ENCODE results near the genes TMED5 and DNTTIP2.

DNA sequence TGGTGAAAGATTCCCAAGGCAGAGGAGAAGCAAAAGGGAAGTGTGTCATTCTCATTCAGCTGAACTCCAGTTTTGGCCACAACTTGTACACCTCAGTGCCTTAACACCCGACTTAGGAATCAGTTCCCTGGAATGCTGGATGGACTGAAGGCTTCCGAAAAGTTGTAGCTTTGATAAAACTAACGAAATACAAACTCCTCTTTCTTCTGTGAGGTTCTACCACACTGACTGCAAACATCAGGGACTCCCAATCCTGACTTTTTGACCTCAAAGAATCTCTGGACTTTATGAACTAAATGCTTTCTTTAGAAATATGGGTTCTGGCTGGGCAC lies 21.4 kb downstream of the TGFBR3 start:
- PRO-cap, result no peak
- RAMPAGE, long total RNA, 4 experiments, result no peak in any of the 4 experiments

DNA sequence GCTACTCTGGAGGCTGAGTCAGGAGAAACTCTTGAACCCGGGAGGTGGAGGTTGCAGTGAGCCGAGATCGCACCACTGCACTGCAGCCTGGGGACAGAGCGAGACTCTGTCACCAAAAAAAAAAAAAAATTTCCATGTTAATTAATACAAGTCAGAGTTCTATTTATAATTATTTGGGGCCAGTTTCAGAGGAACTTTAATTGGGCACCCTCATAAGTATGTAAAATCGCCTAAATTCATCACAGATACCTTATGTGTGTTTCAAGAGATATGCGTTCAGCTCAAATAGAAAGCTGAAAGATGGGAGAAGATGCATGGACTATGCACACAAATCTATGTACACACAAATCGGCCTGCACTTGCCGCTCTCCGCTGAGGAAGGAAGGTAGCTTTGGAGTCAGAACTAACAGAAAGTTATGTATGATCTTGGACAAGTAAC lies 1.7 kb downstream of the TGFBR3 start:
- PRO-cap, result no peak
- RAMPAGE, long total RNA, 4 experiments, result no peak in any of the 4 experiments

- PRO-cap, result no peak
- RAMPAGE, long total RNA, 4 experiments, result start-site peak on the plus strand in 1 of 4 experiments, at chr1:92359503-92359751 at its widest, 11 to 12 reads per replicate
These were observed 60.6 kb downstream of the RPAP2 start for GRCh38 chr1:92359419-92359859.

GRCh38 chr1:92360069-92360469 lies 61.2 kb downstream of the RPAP2 start:
- PRO-cap, result no peak
- RAMPAGE, long total RNA, 4 experiments, result start-site peak on the plus strand in 1 of 4 experiments, at chr1:92360024-92360256 at its widest, 19 reads per replicate

- PRO-cap, result bidirectional peak, plus-strand start at chr1:92484752, minus-strand start at chr1:92484656
- RAMPAGE, long total RNA, 4 experiments, result no peak in any of the 4 experiments
These were observed 2.4 kb downstream of the GFI1 start for GRCh38 chr1:92484364-92484707.

GRCh38 chr1:92923684-92924193 lies 37.5 kb downstream of the DIPK1A start:
- PRO-cap, result unidirectional peak, minus-strand start at chr1:92923823
- RAMPAGE, long total RNA, 4 experiments, result no peak in any of the 4 experiments

GRCh38 chr1:92961918-92963003 lies 999 bp upstream of the DIPK1A start:
- PRO-cap, result unidirectional peak, minus-strand start at chr1:92962389; unidirectional peak, minus-strand start at chr1:92962490; unidirectional peak, minus-strand start at chr1:92962624
- RAMPAGE, long total RNA, 4 experiments, result no peak in any of the 4 experiments

DNA sequence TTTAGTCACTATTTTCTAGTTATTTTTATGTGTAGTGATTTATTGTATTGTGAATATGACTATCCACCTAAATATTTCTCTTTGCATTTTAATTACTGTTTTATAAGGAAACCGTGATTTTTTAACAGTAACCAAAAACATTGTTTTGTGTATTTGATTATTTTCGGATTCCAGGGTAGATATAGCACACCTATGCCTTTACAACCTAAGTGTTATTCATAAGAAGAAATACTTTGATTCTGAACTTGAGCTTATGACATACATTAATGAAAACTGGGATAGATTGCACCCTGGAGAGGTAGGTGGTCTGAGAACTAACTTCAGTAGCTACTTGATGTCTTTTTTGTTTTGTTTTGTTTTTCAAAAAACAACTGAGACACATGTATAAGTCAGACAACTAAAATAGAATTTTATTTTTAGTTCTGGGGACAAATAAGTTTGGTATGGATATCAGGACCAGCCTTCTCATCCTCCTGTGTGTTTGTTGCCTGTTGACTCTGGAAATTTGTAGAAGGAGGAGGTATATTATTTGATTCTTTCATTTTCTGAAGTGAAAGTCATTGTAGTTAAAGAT lies 41.4 kb downstream of the MTF2 start:
- PRO-cap, result no peak
- RAMPAGE, long total RNA, 4 experiments, result no peak in any of the 4 experiments

DNA sequence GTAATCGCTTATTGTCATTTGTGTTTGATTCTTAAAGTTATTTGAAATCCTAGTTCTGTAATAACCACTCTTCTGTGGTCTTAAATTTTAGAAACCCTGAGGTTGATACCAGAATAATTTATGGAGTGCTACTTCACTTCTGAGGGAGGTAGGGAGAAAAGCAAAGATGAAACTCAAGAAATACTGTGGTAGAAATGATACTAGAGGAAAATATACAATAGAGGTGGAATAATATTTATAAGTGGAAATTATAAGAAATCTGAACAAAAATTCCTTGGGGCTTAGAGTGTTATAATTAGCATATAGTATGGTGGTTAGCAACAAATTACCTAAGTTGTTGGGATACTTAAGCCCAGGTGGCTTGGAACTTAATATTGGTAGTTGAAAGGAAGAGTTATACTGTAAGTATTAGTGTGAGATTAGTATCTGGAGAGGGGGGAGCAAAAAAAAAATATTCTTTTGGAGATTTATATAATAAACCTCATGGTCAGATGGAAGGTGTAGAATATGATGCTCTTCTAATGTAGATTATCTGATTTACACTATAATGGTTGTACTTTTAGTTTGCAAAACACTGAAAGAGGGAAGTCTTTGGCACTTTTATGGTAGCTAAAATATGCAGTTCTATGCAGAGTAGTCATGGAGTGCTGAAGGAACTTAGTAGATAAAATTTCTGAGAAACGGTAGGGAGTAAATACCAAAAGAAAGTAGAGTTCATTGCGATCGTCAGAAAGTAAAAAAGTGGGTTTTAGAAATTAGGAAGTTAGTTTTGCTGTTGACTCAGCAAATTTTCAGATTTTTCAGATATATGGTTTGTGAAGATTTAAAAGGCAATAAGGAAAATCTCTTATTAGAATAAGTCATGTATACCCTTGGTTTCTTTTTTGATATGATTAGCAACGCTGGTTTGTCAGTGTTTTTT lies 45.6 kb downstream of the MTF2 start:
- PRO-cap, result no peak
- RAMPAGE, long total RNA, 4 experiments, result no peak in any of the 4 experiments

- PRO-cap, result unidirectional peak, plus-strand start at chr1:93179769; bidirectional peak, plus-strand start at chr1:93179983, minus-strand start at chr1:93179861; bidirectional peak, plus-strand start at chr1:93180667, minus-strand start at chr1:93180429
- RAMPAGE, long total RNA, 4 experiments, result start-site peak on the plus strand in 3 of 4 experiments, at chr1:93179883-93180154 at its widest, 7 to 22 reads per replicate; start-site peak on the minus strand in 3 of 4 experiments, at chr1:93180125-93180523 at its widest, 41 to 1,320 reads per replicate
These were observed at the start of gene TMED5 for GRCh38 chr1:93179461-93180589. Gene TMED5 (minus strand): TSS chr1:93180413.

DNA sequence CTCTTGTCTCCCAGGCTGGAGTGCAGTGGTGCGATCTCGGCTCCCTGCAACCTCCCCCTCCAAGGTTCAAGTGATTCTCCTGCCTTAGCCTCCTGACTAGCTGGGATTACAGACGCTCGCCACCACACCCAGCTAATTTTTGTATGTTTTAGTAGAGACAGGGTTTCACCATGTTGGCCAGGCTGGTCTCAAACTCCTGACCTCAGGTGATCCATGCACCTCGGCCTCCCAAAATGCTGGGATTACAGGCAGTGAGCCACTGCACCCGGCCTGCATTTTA lies 67.7 kb upstream of the DR1 start:
- PRO-cap, result no peak
- RAMPAGE, long total RNA, 4 experiments, result no peak in any of the 4 experiments

GRCh38 chr1:93360682-93361630 lies 15.2 kb downstream of the DR1 start:
- PRO-cap, result no peak
- RAMPAGE, long total RNA, 4 experiments, result no peak in any of the 4 experiments

GRCh38 chr1:93473605-93474204 lies 25.8 kb downstream of the FNBP1L start:
- PRO-cap, result no peak
- RAMPAGE, long total RNA, 4 experiments, result no peak in any of the 4 experiments

DNA sequence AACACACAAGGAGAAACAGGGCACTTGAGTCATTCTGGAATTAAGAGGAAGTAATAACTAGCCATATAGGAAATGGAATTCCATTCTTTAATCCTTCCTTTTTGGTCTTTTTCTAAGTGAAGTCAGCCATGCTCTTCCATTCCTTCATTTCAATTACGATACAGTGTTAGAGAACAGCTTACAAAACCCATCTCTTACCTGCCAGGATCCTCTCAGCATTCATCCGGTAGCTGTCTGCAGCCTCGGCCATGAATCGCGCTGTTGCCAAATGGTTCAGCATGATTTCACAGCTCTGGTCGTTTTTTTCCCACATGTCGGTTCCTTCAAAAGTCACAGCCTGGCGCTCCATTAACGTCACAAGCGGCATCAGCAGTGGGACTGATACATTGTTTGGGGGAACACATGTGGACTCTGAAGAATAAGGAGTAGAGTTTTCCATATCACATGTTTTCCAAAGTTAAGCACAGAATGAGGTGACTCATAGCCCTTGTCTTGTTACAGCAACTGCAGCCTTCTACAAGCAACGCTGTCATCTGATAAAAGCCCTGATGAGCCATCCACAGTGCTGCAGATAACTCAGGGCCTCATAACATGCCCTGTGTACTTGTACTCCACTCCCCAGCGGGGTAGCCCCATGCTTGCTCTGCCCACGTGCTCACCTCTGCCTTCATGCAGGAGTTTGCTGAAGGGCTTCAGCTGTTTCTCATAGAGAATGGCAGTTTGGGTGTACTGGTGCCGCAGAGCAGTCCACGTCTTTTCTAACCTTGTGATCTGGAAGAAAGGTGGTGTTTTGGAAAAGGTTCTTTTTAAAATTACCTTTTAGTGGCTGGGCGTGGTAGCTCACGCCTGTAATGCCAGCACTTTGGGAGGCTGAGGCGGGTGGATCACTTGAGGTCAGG lies 114.3 kb downstream of the BCAR3 start:
- PRO-cap, result no peak
- RAMPAGE, long total RNA, 4 experiments, result no peak in any of the 4 experiments

- PRO-cap, result no peak
- RAMPAGE, long total RNA, 4 experiments, result no peak in any of the 4 experiments
These were observed 83.8 kb downstream of the BCAR3 start for GRCh38 chr1:93597620-93598437.

DNA sequence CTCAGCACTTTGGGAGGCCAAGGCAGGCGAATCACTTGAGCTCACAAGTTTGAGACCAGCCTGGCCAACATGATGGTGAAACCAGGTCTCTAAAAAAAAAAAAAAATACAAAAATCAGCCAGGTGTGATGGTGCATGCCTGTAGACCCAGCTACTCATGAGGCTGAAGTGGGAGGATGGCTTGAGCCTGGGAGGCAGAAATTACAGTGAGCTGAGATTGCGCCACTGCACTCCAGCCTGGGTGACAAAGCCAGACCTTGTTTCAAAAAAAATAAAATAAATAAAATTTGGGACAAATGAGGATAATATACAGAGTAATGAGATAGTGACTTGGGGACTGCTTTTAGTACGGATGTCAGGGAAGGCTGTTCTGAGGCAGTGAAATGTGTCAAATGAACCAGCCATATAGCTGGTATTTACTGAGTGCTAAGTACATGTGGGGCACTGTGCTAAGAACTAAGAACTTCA lies 51.2 kb downstream of the BCAR3 start:
- PRO-cap, result no peak
- RAMPAGE, long total RNA, 4 experiments, result no peak in any of the 4 experiments

GRCh38 chr1:93665545-93666406 lies 15.9 kb downstream of the BCAR3 start:
- PRO-cap, result no peak
- RAMPAGE, long total RNA, 4 experiments, result no peak in any of the 4 experiments

GRCh38 chr1:93879060-93879852 lies at the start of gene DNTTIP2:
Gene DNTTIP2 (minus strand): TSS chr1:93879206.
- PRO-cap, result bidirectional peak, plus-strand start at chr1:93879279, minus-strand start at chr1:93879186
- RAMPAGE, long total RNA, 4 experiments, result start-site peak on the minus strand in 4 of 4 experiments, at chr1:93879160-93879206 at its widest, 74 to 477 reads per replicate

DNA sequence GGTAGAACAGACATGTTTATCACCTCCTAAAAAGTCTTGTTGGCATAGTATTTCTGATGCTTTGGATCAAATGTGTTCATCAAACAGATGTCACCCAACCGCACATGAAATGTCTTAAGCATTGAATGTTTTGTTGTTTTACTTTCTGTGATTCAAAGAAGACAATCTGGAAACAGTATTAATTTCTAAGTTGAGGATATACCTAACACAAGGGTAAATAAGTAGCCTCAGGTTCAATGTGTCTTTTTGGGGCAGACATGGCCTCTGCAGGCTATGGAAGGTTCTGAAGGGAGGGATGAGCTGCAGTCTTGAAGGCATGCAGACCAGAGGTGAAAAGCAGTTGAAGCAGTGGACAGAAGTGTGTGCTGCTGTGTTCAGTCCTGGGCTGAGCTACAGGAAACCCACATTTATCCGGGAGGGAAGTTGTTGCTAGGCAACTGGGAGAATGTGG lies 29.0 kb downstream of the ABCA4 start:
- PRO-cap, result no peak
- RAMPAGE, long total RNA, 4 experiments, result no peak in any of the 4 experiments

DNA sequence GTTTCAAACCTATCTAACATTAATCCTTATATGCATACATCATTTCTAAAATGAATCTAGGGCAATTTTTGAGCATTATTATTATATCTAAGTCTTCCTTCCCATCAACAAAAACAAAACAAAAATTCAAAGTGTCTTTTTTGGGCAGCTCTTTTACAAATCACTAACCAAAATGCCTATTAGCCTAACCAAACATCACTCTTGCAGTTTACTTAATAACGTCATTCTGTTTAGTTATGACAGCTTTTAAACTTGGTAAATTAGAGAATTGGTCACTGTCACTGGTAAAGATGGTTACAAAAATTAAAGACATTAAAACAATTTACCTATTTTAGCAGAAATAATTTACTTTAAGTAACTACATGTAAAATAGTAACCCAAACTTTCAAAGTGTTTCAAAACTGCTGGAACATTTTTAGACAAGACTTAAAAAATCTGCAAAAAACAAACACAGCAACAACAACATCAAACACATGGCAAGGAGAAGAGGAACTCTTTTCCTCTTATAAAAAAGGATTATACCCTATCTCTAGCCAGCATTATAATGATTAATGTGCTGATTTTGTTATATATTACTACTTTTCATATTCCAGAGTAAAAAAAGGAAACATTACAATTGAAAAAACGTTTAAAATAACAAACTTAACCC lies 2.7 kb downstream of the ARHGAP29 start:
- PRO-cap, result no peak
- RAMPAGE, long total RNA, 4 experiments, result no peak in any of the 4 experiments